PC-3 (cell line): ENCODE measurements around a stretch of chr10.

- RAMPAGE, long total RNA: no peak
These were observed 101.9 kb upstream of the ZNF438 start for GRCh38 chr10:31133542-31134021.

GRCh38 chr10:31363943-31364371 is 44.9 kb downstream of the ZEB1 start:
- RAMPAGE, long total RNA: no peak

GRCh38 chr10:31401622-31402455 is 82.8 kb downstream of the ZEB1 start:
- RAMPAGE, long total RNA: no peak

GRCh38 chr10:31442347-31443213 is 123.6 kb downstream of the ZEB1 start:
- RAMPAGE, long total RNA: no peak

DNA sequence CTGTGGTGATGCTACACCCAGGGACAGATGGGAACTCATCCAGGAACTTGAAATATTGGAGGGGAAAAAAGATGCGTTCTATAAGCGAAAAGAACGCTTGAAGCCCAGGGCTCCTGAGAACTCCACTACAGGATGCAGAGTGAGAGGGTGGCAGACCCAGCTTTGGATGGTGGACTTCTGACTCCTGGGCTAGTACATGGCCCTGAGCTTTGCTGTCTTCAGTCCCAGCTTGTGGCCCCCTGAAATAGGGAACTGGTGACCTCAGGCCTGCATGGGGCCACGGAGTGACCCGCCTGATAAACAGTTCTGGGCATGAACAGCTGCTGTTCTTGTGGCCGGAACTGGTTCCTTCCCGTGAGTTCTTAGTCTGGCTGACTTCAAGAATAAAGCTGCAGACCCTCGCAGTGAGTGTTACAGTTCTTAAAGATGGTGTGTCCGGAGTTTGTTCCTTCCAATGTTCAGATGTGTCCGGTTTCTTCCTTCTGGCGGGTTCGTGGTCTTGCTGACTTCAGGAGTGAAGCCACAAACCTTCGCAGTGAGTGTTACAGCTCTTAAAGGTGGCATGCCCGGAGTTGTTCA is 267.7 kb downstream of the ZEB1 start:
- RAMPAGE, long total RNA: no peak

DNA sequence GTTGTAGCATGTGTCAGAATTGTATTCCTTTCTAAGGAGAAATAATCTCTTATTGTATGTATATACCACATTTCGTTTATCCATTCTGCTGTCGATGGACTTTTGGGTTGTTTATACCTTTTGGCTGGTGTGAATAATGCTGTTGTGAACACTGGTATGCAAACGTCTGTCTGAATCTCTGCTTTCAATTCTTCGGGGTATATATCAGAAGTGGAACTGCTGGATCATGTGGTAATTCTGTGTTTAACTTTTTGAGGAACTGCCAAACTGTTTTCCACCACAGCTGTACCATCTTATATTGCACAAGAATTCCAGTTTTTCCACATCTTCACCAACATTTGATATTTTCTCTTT is 270.9 kb downstream of the ZEB1 start:
- RAMPAGE, long total RNA: no peak

DNA sequence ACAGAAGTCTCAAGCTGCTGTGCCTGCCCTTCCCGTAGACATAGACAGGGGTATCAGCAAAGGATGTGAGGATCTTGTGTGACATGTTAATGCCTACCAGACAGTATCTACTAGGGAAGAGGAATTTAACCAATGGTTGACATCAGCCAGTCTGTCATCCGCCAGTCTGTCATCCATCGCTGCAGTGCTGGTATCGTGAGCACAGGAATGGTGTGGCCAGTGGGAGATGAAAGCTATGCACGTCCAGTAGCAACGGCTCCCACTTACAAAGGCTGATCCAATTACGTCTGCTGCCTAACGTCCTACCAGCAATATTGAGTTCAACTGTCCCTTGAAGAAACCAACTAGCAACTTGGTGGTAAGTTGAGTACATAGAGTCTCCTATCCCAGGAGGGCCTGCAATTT is 50.9 kb downstream of the KIF5B start:
- RAMPAGE, long total RNA: no peak

DNA sequence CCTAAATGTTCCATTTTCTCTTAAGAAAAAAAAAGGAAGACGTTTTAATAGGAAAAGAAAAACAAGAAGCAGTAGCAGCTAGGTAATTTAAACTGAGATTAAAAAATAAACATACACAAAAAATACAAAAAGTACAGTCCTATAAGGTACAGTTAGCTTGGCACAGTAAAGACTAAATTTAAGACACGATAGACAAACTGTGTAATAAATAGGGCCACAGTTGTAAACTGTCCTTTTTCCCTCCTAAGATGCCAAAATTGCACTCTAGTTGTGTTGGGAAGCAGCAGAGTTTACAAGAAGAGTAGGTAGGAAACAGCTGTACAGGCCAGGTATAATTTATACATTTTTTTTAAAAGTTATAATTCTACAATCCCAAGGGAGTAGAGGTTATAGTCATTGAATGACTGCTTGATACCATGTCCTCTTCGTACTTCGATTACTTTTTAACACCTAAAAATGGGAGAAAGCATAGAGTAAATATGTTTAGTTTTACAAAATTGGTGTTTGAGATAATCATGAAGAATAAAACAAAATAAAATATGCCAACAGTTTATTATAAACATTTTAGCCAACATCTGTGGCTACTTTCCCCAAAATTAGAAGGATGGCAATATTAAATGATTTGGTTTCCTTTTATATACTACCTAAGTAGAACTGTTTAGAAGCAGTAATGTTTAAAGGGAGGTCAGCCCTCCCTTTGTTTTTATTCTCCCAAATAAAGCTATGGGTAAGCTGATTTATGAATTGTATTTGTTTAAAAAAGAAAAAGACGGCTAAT is 45.0 kb downstream of the KIF5B start:
- RAMPAGE, long total RNA: no peak

- RAMPAGE, long total RNA: no peak
These were observed 58.3 kb upstream of the KIF5B start for GRCh38 chr10:32114444-32115005.

- RAMPAGE, long total RNA: no peak
These were observed 8.8 kb downstream of the EPC1 start for GRCh38 chr10:32337717-32339034.

DNA sequence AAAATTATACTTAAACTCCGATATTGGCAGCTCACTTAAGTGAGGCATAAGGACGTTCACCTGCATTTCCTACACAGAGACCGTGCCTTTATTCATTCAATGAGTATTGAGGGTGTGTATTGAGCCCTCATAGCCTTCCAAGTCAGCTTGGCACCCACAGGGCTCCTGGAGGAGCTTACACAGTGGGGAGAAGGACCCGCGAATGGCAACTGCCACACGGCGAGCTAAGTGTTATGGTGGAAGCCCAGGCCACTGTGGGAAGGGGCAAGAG is 1.6 kb upstream of the EPC1 start:
- RAMPAGE, long total RNA: no peak

DNA sequence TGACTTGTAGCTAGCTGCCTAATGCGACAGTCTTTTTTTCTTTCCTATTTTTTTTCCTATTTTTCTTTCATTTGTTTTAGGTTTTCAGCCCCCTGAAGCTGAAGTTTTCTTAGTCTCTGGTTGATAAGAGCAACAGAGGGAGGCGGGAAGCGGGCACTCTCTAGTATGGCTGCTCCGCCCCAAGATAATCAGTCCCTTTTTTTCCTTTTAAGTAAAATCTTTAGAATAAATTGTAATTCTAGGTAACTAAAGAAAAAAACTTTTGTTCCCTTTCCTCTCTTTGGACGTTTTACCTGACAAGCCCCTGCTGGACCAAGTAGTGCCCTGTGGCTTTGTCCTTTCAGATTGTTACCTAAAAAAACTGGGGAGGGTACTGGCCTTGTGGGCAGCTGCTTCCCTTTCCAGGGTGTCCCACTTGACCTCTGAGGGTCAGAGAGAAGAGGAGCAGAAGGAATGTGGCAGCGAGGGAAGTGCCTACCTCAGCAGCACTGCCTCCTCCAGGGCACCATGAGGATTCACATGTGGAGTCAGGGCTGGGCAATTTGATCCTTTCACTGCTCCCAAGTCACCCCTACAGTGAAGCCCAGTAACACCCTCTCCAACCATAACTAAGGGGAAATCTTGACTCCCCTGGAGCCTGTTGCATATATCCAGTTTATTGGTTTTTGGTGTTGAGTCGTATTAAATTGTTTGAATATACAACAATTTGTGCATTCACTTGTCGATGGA is 64.7 kb downstream of the ITGB1 start:
- RAMPAGE, long total RNA: no peak

- RAMPAGE, long total RNA: no peak
These were observed 39.7 kb downstream of the ITGB1 start for GRCh38 chr10:32918214-32918784.

GRCh38 chr10:33116271-33116721 is 158.3 kb upstream of the ITGB1 start:
- RAMPAGE, long total RNA: no peak

DNA sequence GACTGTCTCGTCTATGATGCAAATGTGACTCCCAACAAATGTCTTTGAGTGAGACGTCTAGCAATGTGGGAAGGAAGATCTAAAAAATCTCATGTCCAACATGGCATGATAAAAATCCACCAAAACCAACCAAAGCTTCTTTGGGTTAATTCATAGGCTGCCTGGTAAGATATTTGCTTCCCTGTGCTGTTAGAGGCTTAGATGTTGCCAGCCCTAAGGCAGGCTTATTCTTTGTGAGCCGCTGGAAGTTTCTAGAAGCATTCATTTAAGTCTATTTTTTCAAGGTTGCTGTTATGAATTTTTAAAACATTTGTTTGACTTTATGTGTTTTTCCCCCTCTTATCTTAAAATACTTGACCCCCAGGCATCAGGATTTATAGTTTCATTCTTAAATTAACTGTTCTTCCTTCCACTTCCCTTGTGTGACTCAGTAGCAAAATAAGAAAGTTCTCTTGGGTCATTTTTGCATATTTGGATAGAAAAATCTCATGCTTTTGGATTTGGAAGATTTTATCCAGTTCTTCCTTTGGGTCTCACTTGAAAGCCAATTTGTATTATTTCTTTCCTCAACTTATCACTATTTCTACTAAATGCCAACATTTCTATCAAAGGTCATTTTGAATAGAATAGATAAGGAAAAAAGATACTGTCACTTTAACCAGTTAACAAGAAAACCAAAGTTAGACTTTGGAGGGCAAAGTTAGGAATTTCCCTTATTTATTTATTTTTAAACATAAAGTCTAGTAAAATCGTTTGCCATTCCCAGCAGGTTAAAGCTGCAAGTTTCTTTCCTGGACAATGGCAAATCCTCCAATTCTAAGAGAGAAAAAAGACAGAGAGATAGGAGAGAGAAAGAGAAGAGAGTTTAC is 156.1 kb downstream of the NRP1 start:
- RAMPAGE, long total RNA: no peak

GRCh38 chr10:33233552-33233798 is 101.0 kb downstream of the NRP1 start:
- RAMPAGE, long total RNA: no peak

DNA sequence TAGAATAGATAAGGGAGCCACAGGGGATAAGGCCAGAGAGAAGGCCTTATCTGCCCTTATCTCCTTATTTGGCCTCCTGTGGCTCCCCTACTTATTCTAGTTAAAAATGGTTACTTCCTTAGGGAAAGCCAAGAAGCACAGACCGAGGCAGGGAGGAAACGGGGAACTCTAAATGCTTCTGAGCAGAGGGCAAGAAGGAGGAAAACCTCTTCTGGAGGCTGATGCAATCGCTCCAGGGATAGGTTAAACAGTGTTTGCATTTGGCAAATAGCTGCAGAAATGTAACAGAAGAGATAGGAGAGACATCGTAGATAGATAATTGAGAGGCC is 18.6 kb downstream of the NRP1 start:
- RAMPAGE, long total RNA: no peak

GRCh38 chr10:33334712-33335700 is 539 bp upstream of the NRP1 start:
- RAMPAGE, long total RNA: no peak

- RAMPAGE, long total RNA: no peak
These were observed 2.8 kb upstream of the NRP1 start for GRCh38 chr10:33337301-33337623.

DNA sequence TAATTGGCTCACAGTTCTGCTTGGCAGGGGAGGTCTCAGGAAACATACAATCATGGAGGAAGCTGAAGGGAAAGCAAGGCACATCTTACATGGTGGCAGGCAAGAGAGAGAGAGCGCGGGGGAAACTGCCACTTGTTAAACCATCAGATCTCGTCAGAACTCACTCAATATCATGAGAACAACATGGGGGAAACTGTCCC is 344.2 kb upstream of the NRP1 start:
- RAMPAGE, long total RNA: no peak